Occipital lobe (tissue), 2 donors: Measurements from ENCODE around the genes HTR1A and ADAMTS6.

DNA sequence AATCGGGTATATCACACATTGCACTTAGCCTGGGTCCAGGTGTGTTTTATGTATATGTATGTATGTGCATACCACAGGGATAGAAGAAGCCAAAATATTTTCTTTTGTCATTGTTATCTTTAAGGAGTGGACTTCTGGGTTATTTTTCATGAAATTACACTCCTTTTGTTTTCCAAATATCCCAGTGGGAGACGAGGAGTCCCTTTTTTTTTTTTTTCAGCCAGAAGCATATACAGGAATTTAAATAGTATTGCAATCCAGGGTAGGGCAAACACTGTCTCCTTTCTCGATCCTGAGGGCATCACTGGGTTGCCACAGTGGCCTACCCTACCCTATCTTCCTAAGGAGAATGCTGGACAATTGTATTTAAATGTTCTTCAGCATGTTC is 47.8 kb downstream of the LRRC70 start:
- RAMPAGE, long total RNA, result no peak

DNA sequence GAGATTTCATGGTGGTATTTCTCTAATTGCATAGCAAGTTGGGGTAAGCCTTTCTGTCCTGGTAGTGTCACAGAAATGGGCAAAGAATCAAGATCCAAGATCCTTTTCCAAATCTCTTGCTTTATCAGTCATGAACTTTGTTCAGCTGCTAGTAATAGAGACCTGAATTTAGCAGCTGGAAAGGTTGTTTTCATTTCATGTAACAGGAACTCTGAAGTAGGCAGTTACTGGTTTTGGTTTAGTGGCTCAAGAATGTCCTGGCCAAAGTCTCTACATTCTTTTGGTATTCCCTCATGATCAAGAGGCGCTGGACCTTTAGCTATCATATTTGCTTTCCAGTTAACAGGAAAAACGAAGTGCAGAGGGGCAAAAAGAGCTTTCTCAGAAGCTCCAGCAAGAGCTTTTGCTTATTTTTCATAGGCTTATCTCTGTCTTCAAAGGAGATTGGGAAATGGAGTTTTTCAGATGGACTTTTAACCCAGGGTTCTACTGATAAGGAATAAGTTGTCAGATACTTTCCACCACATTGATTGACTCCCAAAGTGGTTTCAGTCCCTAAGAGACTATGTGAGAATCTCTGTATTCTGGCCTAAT is 359.1 kb downstream of the LRRC70 start:
- RAMPAGE, long total RNA, result no peak

GRCh38 chr5:63961909-63962622 is at the start of gene HTR1A:
HTR1A (minus strand) TSS chr5:63962445.
- RAMPAGE, long total RNA, result no peak

- RAMPAGE, long total RNA, result no peak
Measured at GRCh38 chr5:64135068-64135267, 30.7 kb upstream of the RNF180 start.

DNA sequence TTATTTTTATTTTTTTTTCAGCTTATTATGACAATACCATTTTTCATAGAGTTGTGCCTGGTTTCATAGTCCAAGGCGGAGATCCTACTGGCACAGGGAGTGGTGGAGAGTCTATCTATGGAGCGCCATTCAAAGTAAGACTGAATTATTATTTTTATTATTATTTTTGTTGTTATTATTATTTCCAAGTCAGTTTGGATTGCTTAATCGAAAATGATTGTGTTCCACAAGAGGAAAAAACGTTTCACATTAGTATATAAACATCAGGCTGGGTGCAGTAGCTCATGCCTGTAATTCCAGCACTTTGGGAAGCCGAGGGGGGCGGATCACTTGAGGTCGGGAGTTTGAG is 13.1 kb downstream of the CWC27 start:
- RAMPAGE, long total RNA, result no peak

- RAMPAGE, long total RNA, result no peak
Measured at GRCh38 chr5:65190170-65190813, 291.4 kb downstream of the ADAMTS6 start.

GRCh38 chr5:65481342-65482221 is at the start of gene ADAMTS6:
ADAMTS6 (minus strand) TSS chr5:65481920.
- RAMPAGE, long total RNA, result no peak

DNA sequence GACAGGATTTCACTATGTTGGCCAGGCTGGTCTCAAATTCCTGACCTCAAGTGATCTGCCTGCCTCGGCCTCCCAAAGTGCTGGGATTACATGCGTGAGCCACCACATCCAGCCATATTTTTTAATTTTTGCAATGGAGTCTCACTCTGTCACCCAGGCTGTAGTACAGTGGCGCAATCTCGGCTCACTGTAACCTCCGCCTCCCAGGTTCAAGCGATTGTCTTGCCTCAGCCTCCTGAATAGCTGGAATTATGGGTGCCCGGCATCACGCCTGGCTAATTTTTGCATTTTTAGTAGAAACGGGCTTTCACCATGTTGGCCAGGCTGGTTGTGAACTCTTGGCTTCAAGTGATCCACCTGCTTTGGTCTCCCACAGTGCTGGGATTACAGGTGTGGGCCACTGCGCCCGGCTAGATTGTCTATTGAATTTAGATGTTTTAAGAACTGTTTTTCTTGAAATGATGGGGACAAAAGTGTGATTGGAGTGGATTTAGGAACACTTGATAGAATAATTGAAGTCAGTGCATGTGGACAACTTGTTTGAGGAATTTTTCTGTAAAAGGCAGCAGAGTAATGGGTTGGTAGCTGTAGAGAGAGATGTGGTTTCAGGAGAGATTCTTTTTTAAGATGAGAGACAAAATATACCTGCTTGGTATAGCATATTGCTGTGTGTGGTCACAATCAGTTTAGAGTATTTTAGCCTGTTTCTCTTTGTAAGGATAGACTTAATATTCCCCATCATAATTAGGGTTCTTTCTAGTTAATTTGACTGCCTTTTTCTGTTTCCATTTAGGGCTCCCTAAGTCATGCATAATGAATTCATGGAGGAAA is 49.0 kb downstream of the ERBIN start:
- RAMPAGE, long total RNA, result no peak

- RAMPAGE, long total RNA, result no peak
Measured at GRCh38 chr5:66087039-66087606, 57.0 kb upstream of the SREK1 start.

DNA sequence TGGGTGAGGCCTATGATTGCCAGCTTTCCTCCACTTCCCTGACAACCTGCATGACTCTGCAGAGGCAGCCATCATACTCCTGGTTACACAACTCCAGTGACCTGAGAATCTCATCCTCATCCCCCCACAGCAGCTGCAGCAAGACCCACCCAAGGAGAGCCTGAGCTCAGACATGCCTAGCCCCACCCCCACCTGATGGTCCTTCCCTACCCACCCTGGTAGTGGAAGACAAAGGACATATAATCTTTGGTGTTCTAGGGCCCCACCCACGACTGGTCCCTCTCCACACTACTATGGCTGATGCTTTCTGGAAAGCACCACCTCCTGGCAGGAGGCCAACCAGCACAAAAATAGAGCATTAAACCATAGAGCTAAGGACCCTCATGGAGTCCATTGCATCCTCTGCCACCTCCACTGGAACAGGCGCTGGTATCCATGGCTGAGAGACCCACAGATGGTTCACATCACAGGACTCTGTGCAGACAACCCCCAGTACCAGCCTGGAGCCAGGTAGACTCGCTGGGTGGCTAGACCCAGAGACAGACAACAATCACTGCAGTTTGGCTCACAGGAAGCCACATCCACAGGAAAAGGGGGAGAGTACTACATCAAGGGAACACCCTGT is 42.9 kb upstream of the SREK1 start:
- RAMPAGE, long total RNA, result no peak

- RAMPAGE, long total RNA, result no peak
Measured at GRCh38 chr5:66596872-66597373, 730 bp downstream of the MAST4 start.

GRCh38 chr5:66689479-66690407 is 93.5 kb downstream of the MAST4 start:
- RAMPAGE, long total RNA, result no peak

GRCh38 chr5:67187330-67187663 is 9.3 kb downstream of the CD180 start:
- RAMPAGE, long total RNA, result no peak

DNA sequence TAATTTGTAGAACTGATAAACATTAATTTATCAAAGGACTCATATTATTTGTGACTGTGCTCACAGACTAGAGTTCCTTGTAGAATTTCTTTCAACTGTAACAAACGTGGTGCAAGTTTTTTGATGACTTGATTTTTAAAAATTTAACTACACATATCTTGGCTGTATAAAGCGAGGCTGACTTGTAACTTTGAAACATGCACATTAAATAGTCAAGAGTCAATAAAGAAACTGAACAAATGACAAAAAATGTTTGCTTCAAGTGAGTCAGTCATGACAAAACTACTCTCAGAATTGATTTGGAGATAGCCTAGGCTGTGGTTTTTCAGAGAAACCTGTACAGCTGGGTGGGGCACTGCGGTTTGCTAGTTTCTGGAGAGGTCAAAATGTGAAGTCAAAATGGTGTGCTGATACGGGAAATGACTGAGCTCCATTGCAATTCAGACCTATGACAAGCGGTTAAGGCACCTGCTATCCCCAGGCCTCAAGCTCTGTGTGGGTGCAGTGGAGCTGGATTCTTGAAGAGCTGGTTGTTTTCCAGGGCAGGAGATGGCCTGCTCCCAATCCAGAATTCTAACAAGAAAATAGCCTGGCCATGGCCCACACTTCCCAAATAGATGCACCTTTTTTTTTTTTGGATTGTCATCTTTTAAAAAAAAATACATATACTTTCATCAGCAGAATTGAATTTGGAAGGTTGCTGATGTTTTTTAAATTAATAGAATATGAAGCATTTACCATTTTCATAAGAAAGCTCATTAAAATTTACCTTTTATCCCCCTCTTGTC is 10.4 kb upstream of the CD180 start:
- RAMPAGE, long total RNA, result no peak

- RAMPAGE, long total RNA, result no peak
Measured at GRCh38 chr5:67514879-67515587, 318.4 kb upstream of the CD180 start.

DNA sequence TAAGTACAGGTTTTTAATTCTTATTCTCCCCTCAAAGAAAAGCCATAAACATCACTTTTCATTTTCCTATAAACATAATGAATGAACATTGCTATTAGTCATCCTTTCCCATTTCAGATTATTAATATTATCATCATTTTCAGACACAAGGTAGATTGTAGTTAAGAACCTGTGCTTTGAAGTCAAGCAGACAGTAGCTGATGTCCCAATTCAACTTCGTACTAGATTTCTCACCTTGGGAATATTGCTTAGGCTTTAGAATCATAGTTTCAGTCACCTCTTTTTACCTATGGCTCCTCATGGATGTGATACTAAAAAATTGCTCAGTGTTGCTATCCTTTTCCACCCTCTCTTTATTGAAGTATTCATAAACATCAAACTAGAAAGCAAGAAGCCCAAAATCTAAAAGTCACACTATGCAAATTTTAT is 449.5 kb upstream of the CD180 start:
- RAMPAGE, long total RNA, result no peak

DNA sequence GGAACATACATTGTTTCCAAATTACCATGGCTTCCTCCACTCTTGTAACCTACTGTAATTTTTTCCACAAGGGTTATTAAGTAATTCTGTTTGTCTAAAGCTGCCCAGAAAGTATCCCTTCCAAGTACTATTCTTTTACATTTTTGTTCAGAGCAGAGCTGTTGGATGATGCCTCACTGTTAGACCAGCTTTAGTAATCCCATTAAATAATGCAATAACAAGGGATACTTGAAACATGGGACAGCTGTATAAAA is 483.6 kb upstream of the CD180 start:
- RAMPAGE, long total RNA, result no peak

DNA sequence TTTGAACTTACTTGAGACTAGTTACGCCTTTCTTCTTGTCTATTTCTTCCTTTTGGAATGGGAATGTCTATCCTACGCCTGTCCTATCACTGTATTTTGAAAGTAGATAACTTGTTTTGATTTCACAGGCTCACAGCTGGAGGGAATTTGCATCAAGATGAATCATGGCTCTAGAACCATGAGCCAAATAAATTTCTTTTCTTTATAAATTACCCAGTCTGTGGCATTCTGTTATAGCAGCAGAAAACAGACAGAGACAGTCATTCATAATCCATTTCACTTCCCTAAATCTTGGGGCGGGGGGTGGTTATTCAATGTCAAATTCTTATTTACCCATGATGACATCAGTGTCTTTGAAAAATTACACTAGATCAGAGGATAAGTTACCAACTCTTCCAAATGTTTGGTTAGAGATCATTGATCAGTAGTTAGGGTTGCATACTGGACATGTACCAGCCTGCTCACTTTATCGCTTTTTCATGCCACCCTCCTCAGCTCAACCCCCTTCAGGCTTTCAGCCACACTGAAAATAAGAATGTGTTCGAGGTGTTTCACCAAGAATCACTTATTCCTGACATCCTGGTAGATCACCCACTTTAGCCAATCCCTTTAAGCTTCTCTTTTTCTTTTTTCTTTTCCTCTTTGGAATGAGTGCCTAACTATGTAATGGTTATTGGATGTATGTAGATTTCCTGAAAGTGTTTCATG is 419.6 kb upstream of the PIK3R1 start:
- RAMPAGE, long total RNA, result no peak

GRCh38 chr5:67800106-67800489 is 415.5 kb upstream of the PIK3R1 start:
- RAMPAGE, long total RNA, result no peak

GRCh38 chr5:67807319-67808190 is 408.0 kb upstream of the PIK3R1 start:
- RAMPAGE, long total RNA, result no peak